Mucosa of descending colon (tissue), 1 donor: ENCODE data around the genes LYRM2, FHL5 and PRDM13.

DNA sequence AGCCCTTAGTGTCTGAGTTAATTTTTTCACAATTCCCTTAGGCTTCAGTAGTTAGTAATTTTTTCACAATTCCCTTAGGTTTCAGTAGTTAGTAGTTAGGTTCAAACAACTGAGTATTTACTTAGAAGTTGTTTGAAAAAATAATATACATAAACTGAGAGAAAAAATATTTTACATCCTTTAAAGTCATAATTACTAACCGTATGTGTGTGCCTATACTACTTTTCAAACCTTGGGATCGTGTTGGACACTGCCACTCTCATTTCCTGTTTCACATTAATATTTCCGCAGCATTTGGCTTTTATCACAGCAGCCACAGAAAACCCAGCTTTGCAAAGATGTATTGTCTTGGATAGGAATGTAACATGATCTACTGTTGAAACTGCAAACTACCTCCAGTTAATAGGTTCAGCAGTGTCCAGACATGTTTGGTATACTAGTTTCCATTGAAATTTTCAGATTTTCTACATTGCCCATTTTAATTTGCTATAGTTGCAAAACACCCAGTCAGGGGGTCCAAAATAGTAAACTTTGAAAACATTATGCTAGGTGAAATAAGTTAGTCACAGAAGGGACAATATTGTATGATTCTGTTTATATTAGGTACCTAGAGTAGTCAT, 3.2 kb downstream of the ANKRD6 start:
- PRO-cap = no peak

GRCh38 chr6:89561948-89562474, 76.5 kb downstream of the LYRM2 start:
- PRO-cap = no peak

- PRO-cap = bidirectional peak, plus-strand start at chr6:89638537, minus-strand start at chr6:89638482; bidirectional peak, plus-strand start at chr6:89638799, minus-strand start at chr6:89638747
Observed at GRCh38 chr6:89638298-89639298, at the start of gene LYRM2. Gene LYRM2 (minus strand): TSS chr6:89638747.

- PRO-cap = no peak
Observed at GRCh38 chr6:90105845-90106094, 190.9 kb downstream of the BACH2 start.

GRCh38 chr6:90108856-90109521, 187.7 kb downstream of the BACH2 start:
- PRO-cap = no peak

DNA sequence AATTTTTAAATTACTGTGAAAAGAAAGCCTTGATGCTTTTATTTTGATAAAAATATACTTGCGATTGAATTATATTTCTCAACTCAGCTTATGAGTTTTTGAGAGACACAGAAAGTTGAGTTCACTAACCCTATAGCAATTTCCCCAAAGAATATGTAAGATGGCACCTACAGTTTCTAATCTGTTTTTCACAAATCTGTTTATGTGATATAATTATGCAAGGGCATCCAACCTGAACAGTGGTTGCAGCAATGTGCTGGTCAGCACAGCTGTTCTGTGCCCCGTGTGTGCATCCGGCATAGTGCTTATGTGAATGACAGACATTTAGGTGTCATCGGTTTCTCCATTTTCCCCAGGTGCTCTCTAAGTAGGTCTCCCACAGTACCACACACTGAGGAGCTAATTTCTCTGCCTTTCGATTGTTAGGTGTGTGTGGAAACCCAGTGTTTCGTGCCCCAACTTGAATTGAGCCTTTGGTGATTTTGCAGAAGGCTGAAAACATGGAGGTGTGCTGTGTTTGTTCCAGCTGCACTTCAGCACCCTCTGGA, 7.7 kb upstream of the BACH2 start:
- PRO-cap = no peak

DNA sequence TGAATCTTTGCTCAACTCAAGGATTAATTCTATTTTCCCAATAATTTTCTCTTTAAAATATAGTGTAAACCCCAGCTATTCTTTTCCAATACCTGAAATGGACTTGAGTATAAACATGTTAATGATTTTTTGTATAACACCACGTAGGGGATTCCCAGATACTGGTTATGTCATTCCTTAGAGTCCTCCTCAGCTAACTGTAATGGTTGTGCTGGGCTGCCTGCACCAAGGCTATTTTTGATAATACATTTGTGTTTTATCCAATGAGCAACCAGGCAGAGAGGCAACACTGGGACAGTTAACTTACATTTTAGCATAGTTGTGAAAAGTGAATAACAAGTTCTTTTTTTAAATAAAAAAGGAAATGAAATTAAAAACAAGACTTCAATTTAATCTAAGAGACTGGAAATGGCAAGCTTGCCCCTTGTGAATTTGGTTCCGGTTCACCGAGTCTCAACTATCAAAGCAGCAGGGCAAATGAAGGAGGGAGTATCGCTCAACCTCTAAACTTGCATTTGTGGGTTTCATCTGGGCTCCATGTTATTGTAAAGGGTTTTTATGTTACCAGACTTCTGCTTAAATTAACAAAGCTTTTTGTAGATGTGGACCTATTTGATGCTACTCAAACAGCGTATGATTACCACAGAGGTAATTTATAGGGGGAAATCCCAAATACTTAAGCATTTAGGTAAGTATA, 18.8 kb upstream of the BACH2 start:
- PRO-cap = no peak

GRCh38 chr6:90397867-90398385, 101.3 kb upstream of the BACH2 start:
- PRO-cap = no peak

GRCh38 chr6:90446441-90446734, 140.5 kb downstream of the MAP3K7 start:
- PRO-cap = no peak

- PRO-cap = no peak
Observed at GRCh38 chr6:92723514-92724129, 695.7 kb downstream of the EPHA7 start.

DNA sequence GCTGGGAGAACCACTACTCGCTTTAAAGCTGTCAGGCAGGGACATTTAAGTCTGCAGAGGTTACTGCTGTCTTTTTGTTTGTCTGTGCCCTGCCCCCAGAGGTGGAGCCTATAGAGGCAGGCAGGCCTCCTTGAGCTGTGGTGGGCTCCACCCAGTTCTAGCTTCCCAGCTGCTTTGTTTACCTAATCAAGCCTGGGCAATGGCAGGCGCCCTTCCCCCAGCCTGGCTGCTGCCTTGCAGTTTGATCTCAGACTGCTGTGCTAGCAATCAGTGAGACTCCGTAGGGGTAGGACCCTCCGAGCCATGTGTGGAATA, 703.6 kb upstream of the MANEA start:
- PRO-cap = no peak

GRCh38 chr6:96562921-96563499, at the start of gene FHL5:
Gene FHL5 (plus strand): TSS chr6:96563128.
- PRO-cap = no peak

DNA sequence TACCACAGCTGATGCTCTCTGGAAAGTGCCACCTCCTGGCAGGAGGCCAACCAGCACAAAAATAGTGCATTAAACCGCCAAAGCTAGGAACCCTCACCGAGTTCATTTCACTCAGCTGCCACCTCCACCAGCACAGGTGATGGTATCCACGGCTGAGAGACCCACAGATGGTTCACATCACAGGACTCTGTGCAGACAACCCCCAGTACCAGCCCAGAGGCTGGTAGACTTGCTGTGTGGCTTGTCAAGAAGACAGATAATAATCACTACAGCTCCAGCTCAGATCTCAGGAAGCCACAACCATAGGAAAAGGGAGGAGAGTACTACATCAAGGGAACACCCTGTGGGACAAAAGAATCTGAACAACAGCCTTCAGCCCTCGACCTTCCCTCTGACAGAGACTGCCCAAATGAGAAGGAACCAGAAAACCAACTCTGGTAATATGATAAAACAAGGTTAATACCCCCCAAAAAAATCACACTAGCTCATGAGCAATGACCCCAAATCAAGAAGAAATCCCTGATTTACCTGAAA, 131.7 kb downstream of the FHL5 start:
- PRO-cap = no peak

- PRO-cap = no peak
Observed at GRCh38 chr6:96709990-96710447, 127.3 kb downstream of the GPR63 start.

DNA sequence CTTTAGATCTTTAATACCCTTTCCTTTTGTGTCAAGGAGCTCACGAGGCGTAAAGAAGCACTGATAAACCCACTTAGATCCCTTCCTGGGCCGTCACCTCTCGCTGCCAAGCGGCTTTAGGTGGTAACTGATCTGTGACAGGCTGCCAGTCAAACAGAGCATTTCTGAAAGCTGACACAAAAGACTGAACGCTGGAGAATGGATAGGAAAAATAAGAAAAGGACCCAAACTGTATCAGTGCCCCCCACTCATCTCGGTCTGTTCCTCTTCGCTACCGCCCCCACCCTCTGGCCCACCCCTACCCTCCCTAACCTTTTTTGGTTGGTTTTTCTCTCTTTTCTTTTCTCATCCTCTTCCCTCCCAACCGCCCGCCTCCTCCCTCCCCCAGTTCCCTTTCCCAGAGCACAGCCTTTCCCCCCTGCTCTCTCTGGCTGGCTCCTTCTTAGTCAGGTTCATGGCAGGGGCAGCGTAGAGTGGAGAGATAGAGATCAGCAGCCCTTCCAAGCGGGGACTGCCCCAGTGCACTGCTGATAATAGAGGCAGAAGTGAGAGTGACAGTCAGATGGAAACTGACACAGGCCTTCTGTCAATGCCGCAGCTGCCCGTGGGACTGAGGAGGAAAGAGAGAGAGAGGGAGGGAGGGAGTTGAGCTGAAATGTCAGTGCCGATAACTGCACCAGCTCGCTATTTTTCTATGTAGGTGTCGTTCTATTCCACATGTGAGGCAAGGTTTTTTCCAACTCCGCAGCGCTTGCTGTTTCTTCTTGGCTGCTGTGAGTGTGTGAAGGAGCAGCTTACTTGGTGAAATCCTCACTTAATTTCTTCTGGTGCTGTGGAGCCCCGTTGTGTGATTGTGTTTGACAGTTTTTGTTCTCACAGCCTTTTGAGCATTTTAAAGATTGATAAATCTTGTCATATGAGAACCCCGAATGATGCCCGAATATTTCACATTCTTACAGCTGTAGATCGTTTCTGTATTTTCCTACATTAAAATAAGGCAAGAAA, 386.1 kb upstream of the MMS22L start:
- PRO-cap = no peak

DNA sequence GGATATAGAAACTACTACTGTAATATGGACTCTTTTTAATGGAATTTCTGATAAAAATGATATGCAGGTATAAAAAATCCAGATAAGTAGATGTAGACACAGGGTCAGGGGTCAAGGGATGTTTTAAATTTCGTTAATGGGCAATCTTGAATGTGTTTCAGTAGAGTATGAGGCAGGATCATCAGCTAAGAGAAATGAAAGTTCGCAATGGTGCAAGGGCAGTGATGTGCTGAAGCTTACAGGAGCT, 681.3 kb upstream of the MMS22L start:
- PRO-cap = no peak

DNA sequence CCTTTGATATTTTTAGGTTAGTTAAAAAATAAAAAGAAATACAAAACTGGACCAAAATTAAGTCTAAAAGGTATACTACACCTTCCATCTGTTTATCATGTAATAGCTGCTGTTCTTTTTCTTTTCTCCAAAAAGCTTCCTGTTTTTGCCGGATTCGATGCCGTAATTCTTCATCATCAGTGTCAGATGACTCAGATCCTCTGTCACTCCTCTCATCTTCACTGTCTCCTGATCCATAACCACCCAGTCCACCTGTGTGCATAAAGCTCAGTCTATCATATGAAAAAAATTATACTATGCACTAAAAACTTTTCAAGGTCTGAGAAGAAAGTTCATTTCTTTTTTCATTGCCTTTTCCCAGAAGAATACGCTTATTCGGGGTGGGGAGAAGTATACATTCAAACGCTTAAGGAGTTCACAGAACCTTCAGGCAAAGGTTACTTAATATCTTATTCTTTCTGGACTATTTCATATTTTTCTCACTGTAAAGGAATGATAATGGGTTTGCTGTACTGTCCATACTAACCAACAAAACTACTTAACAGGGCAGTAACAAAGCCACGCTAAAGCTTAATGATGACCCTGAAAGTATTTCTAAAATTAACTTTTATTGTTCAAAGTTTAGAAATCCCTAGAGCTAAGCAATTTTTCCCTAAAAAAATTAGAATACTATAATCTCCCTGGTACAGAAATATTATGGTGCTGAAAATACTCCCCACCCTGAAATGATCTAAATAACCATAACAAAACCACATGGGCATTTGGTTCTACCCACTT, 8.7 kb upstream of the COQ3 start:
- PRO-cap = no peak

GRCh38 chr6:99512654-99513018, 2.6 kb downstream of the USP45 start:
- PRO-cap = no peak

GRCh38 chr6:99520606-99520845, 323 bp upstream of the TSTD3 start:
- PRO-cap = no peak

DNA sequence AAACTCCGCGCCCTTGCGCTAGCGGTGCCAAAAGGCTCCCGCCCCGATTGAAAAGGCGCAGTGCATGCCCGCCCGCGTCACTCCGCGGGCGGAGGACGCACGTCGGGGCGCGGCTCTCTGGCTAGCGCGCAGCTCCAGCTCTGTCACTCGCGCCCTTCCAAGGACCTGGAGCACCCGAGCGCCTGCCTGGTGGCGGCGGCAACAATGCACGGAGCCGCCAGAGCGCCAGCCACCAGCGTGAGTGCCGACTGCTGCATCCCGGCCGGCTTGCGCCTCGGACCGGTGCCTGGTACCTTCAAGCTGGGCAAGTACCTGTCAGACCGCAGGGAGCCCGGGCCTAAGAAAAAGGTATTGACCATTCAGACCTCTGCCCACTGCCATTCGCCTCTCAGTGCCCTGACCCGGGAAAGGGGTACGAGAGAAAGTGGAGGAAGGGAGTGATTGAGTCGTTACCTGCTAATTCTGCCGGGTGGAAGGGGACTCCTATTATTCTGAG, at the start of gene PRDM13:
PRDM13 (plus strand) TSS at position 3 of the 496 bp plus-strand sequence.
- PRO-cap = no peak